Pericardium fibroblast (primary cell): ENCODE results near the gene ENOSF1.

- RAMPAGE, long total RNA = no peak
Measured at GRCh38 chr18:244725-245650, 22.9 kb downstream of the THOC1 start.

- RAMPAGE, long total RNA = no peak
Measured at GRCh38 chr18:346268-347251, 78.7 kb upstream of the THOC1 start.

DNA sequence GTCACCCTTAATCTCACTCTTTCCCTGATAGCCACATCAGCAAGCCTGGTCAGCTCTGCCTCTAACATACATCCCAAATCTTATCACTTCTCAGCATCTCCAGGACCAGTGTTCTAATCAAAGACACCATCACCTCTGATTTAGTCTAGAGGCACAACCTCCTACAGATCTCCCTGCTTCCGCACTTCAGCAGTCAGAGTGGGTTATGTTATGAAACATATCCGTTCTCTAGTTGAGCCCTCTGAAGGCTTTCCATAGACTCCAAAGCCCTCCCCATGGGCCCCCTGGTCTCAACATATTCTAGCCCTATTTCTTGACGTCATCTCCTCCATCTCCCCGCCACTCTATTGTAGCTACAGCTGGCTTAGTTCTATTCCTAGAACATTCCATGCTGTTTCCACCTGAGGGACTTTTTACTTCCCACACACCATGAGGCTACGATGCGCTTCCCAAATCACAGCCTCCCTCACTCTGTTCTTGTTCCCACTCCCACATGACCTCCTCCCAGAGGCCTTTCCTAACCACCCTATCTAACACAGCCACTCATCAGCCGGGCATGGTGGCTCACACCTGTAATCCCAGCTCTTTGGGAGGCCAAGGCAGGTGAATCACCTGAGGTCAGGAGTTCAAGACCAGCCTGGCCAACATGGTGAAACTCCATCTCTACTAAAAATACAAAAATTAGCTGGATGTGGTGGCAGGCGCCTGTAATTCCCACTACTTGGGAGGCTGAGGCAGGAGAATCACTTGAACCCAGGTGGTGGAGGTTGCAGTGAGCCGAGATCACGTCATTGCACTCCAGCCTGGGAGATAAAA, 46.4 kb downstream of the COLEC12 start:
- RAMPAGE, long total RNA = no peak

DNA sequence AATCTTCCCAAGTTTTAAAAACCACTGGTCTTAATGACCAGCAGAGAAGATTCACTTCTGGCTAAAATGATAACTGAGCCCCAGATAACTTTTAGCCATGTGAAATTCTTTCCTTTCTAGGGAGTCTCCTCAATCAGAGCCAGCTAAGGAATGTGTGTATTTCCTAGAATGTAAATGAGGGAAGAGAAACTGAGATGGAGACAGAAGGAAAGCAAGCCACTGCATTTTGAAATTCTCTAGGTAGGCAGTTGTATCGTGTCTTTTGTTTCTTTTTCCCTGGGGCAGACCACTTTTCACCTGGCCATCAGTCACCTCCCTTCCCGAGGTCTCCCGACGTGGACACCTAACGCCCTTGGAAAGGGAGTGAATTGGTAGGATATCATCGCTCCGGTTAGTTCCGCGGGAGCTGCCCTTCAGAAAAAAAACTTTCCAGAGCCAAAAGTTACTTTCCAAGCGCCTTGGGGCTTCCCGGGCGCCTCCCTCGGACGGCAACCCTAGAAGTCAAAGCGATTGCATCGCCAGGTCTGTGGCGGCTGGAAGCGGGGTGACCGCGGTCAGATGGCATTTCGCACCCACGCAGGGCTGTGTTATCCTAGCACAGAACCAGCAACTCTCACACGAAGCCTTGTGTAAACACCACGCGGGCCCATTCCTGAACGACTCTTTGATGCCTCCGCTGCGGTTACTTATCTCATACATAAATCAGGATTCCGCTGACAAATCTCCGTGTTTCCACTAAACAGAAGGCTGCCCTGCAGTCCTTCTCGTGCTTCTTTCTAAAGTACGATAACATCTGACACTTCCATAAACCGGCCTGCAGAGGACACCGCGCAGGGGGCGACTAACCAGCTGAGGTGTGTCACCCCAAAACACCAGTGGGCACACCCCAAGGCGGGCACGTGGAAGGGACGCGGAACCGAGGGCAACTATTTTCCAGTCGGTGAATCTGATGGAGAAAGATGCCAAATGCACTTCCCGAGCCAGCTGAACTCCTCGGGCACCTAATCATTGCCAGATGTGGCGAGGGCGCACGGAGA, 1.2 kb downstream of the COLEC12 start:
- RAMPAGE, long total RNA = no peak

DNA sequence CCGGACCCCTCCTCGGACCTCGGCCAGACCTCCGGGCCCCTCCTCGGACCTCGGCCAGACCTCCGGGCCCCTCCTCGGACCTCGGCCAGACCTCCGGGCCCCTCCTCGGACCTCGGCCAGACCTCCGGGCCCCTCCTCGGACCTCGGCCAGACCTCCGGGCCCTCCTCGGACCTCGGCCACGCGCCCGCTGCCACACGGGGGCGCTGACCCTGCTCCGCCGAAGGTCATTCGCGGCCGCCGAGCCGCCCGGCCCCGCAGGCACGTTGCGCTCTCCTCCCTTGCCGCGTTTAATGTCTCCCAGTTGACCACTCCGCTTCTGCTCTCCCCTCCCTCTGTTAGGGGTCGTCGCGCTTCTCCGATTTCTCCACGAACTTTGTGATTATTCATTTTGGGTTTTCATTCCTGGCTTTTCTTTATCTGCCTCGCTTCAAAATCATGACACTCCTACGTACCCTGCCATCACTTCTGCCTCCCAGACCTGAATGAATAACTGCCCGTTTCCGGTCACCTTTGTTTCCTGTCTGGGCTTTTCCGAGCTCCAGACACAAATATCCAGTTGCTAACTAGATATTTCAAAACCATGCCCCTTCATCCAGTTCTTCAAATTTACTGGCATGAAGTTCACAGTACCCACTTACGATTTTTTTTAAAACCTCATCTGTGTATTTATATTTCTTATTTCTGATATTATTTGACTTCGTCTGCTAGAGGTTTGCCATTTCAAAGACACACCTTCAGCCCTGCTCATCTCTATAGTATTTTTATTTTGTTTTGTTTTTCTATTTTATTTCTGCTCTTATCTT, 14.8 kb upstream of the COLEC12 start:
- RAMPAGE, long total RNA = no peak

GRCh38 chr18:712475-713003, at the start of gene ENOSF1:
ENOSF1 (minus strand) TSS chr18:712630.
- RAMPAGE, long total RNA = no peak

DNA sequence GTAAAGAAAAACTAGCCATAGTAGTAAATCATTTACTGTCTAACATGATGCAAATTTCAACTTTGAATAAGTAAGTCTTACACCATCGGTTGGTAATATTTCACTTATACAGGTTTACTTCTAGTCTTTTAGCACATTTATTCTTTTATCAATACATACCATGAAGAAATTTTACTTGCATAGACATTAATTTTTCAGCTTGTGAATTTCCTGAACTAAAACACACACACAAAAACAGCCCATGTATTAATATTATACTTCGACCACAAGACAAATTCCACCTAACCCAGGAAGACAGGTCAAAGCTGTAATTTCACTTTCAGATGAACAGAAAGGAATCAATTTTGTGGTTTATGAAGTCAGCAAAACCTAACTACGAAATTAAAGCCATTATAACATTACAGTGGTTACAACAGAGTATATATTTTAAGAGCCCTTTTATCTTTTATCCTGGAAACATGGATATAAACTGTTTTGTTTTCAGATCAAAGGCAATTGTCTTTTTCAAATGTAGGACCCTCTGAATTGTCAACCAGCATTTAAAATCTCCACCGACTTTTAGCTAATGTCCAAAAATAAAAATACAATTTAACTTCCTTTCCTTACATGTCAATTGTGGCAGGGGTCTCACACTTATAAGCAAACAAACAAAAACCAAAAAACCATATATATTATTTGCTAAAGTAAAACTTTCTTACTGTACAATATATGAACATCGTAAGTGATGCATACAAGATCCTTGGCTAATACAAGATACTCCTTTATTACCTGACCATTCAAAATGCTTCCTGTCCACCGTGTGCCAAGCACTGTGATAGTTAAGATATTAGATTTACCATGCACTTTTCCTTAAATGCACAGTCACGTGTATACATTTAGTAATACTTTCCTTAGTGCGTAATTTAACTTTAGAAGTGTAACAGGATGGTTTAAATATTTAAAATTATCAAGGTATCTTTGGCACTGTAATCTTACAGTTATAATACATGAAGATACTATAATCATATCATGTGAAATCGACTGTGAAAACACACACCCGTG, 1.6 kb downstream of the YES1 start:
- RAMPAGE, long total RNA = no peak

GRCh38 chr18:2302639-2303770, 268.3 kb downstream of the METTL4 start:
- RAMPAGE, long total RNA = no peak

- RAMPAGE, long total RNA = no peak
Measured at GRCh38 chr18:2351038-2351424, 220.3 kb downstream of the METTL4 start.

DNA sequence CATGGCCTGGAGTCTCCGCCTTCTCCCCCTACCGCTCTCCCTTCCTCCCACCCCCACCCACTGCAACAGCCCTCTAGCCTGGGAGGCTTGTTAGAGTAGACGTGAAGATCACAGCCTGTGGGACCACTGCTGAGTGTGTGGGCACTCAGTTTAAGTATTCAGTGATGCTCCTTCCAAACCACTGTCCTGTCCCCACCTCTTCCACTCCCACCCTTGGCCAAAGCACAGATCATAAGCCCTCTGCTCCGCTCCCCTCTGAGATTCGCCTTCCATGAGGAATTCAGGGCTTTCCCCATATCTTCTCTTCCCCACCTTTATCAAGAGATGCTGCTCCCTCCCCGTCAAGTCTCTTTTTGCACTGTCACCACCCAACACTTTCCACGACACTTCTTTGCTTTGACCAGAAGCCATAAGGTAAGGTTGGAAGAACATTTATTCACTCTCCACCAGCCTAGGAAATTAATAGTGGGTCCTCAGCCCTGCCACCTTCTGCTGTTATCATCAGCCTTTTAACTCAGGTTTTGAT, 1.8 kb downstream of the METTL4 start:
- RAMPAGE, long total RNA = no peak

DNA sequence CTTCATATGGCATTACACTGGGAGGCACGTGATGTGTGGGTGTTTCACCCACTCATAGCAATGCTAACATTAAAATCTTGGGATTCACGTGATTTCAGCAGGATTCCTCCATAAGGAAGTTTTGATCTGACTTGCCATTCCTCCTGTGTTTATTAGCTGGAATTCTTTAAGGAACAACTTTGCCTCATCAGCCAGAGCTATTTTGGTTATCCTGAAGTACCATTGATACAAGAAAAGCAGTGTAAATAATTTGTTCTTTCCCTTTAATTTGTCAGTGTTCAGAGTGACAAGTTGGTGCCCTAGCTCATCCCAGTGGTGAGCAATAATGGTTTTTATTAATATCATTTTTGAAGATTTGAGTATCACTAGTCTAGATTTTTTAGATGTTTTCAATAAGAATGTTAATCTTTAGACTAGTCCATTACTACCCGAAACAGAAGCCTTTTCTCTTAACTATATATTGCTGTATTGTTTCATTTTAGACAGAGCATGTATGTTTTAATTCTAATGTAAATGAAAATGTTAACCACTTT, 9.2 kb downstream of the SMCHD1 start:
- RAMPAGE, long total RNA = no peak

DNA sequence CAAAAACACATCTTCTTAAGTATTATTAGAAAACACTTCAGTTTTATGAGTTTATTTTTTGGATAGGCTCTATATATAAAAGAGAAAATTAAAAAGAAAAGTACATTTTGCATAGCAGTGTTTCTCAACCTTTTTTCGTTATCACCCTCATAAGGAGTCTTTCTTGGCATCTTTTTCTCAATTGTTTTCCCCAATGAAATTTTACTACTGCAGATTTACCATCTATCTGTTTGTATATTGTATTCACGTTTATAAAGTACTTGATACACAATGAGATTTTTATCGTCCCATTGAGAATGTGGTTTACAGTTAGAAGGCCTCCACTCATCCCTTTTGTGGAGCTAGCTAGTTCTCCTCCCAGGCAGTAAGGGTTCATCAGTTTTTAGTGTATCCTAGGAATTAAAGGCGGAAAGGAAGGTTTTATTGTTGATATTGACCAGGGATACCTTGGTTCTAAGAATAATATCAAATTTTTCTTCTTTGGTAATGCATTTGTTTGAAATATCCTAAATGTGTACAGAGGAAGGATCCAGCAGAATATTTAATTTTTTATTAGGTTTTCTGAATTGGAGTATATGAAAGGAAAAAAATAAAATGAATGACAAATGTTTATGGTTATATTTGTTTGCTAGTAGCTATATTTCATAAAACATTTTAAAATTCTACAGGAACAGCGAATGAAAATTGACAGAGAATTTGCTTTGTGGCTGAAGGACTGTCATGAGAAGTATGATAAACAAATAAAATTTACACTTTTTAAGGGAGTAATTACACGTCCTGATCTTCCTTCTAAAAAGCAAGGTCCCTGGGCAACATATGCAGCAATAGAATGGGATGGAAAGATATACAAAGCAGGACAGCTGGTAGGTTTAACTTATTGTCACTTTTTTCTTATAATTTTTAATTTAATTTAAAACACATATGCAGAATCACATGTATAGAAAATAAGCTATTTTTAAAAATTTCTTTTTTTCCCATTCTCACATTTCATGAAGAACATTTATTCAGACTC, 47.8 kb downstream of the SMCHD1 start:
- RAMPAGE, long total RNA = no peak

DNA sequence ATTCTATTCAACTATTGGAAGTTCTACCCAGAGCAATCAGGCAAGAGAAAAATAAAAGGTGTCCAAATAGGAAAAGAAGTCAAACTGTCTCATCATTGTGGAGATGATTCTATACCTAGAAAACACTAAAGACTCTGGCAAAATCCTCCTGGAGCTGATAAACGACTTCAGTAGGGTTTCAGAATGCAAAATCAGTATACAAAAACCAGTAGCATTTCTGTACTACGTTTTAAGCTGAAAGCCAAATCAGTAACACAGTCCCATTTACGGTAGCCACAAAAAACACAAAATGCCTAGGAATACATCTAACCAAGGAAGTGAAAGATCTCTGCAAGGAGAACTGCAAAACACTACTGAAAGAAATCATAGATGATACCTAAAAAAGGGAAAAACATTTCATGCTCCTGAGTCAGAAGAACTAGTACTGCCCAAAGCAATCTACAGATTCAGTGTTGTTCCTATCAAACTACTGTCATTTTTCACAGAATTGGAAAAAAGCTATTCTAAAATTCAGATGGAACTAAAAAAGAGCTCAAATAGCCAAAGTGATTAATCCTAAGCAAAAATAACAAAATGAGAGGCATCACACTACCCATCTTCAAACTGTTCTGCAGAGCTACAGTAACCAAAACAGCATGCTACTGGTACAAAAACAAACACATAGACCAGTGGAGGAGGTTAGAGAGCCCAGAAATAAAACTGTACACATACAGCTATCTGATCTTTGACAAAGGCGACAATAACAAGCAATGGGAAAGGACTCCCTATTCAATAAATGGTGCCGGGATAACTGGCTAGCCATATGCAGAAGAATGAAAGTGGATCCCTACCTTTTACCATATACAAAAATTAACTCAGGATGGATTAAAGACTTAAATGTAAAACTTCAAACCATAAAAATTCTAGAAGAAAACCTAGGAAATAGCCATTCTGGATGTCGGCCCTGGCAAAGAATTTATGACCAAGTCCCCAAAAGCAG, 80.2 kb downstream of the SMCHD1 start:
- RAMPAGE, long total RNA = no peak

DNA sequence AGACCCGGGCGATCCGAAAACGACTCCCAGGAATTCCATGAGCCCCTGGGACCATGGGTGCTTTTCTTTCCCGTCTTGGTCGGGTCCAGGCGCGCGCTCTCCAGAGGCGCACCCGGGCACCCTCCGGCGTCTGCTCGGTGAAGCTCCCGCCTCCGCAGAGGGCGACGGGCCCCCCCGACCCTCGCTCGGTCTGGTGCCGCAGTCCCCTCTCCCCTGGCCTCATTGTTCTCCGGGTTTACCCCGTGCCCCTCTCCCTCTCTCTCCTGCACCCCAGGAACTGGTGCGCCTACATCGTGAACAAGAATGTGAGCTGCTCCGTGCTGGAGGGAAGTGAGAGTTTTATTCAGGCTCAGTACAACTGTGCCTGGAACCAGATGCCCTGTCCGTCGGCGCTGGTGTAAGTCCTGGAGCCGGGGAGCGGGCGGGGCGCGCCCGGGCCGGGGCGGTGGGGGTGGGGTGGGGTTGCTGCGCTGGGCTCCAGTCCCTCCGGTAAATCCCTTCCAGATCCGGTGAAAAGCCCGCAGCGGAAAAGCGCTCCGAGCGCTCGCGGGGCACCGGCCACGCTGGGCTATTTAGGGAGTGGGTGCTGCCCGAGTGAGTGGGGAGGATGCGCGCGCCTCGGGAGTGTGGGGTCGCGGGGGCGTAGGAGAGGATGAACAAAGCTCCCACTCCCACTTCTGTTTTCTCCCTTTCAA, 876 bp downstream of the EMILIN2 start:
- RAMPAGE, long total RNA = no peak

GRCh38 chr18:2902577-2903510, 56.0 kb downstream of the EMILIN2 start:
- RAMPAGE, long total RNA = no peak

- RAMPAGE, long total RNA = no peak
Measured at GRCh38 chr18:2939143-2939873, 73.6 kb downstream of the LPIN2 start.

- RAMPAGE, long total RNA = no peak
Measured at GRCh38 chr18:2947695-2948008, 65.3 kb downstream of the LPIN2 start.

GRCh38 chr18:3012219-3012971, 549 bp downstream of the LPIN2 start:
- RAMPAGE, long total RNA = no peak

GRCh38 chr18:3037329-3038010, 24.5 kb upstream of the LPIN2 start:
- RAMPAGE, long total RNA = no peak

- RAMPAGE, long total RNA = no peak
Measured at GRCh38 chr18:3043158-3043781, 30.3 kb upstream of the LPIN2 start.